ENCODE measurements around the gene CPEB4.

GRCh38 chr5:172832529-172833073 lies 1.4 kb upstream of the ERGIC1 start:
- RRBS = no CpG with 5 or more reads among the region's 4 CpGs

DNA sequence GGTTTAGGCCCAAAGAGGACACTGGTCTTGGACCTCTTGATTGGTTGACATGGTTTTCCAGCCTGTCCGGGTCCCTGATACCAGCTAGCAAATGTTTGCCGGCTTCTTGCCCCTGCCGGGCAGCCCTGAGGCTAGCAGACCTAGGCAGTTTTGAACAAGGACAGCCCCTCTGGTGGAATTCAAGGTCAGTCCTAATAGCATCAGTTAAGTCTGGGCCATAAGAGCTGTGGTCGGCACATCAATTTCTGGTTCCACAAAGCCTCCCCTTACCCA lies 1.6 kb downstream of the ERGIC1 start:
- RRBS = no CpG with 5 or more reads among the region's 4 CpGs

DNA sequence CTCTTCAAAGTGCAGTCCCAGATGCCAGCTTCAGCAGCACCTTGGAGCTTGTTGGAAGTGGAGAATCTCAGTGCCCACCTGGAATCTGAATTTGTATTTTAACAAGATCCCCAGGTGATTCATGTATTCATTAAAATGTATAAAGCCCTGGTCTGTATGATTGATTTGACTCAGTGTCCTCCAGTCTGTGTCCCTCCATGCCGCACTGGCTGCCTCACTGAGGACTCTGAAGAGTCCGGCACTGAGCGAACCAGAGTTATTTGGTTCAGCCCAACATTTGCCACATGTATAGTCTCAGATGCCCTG lies 6.6 kb downstream of the ERGIC1 start:
- RRBS = no CpG with 5 or more reads among the region's 3 CpGs

- RRBS = no CpG with 5 or more reads among the region's 4 CpGs
Measured at GRCh38 chr5:172841033-172841462, 7.0 kb downstream of the ERGIC1 start.

- RRBS = no CpG with 5 or more reads among the region's 6 CpGs
Measured at GRCh38 chr5:172847823-172848828, 14.1 kb downstream of the ERGIC1 start.

GRCh38 chr5:172872627-172872874 lies 38.5 kb downstream of the ERGIC1 start:
- RRBS = no CpG with 5 or more reads among the region's 1 CpG

DNA sequence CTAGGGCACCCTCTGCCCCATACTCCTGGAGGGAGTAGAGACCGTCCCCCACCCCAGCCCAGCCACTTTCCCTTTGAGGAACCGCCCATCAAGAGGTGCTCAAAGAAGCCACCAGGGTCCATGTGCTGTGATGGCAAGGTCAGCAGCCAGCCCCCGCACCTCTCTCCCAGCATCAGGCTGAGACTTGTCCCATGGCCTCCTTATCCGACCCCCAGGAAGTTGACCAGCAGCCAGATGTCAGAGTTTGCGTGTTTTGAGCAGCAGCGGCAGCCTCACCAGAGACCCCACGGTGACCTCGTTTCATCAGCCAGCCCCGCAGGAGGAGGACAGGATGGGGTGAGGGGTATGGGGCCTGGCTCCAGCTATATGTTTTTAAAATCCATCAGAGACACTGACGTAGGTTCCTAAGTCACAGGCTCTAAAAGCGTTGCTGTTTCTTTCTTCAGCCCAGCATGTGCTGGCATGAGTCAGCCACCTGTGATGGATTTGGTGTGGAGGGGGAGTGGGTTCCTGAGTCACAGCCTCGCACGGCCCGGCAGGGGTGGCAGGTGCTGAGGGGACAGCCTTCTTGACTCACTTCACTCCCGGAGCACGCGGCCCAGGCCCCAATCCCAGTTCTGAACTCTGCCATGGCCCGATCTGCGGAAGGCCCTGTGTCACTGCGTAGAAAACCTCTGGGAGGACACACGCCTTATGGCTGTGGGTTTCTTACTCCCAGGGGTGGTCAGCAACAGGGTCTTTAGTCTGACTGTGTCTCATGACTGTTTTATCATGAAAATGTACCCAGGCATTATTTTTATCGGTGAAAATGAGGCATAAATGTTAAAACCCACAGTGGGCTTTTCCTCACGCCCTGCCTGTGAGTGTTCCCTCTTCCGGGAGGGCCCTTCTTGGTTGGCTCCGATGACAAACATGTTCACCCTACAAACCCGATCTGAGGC lies 38.8 kb upstream of the RPL26L1 start:
- RRBS = 77% methylated on average over 2 of the region's 26 CpGs

DNA sequence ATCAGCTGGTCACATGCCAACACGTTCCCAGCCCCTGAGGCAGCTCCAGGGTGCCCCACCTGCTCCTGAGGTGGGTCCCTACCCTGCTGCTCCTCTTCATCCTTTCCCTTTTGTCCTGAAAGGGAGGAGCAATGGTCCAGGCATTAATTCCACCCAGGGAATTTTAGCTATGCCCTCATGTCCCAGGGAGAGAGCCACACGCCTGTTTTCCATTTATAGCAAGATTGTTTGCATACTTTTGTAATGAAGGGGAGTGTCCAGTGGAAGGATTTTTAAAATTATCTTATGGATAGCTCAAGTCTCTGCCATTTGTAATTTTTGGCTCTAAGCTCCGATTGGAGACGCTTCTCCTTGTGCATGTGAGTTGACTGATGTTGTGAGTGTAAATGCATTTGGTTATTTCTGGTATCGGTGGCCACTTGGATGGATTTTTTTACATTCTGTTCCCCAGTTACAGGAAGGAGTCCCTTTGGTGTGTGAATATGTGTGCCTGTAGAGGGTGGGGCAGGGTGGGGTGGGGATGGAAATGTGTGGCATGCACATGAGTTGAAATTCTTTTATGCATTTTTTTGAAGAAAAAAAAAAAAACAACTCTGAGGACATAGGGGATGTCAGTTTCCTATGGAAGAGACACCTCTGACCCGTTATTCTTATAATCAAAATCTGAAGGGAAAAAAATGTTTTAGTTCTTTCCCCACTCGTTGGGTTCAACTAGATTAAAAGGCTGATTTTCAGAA lies 7.1 kb upstream of the RPL26L1 start:
- RRBS = no CpG with 5 or more reads among the region's 7 CpGs

DNA sequence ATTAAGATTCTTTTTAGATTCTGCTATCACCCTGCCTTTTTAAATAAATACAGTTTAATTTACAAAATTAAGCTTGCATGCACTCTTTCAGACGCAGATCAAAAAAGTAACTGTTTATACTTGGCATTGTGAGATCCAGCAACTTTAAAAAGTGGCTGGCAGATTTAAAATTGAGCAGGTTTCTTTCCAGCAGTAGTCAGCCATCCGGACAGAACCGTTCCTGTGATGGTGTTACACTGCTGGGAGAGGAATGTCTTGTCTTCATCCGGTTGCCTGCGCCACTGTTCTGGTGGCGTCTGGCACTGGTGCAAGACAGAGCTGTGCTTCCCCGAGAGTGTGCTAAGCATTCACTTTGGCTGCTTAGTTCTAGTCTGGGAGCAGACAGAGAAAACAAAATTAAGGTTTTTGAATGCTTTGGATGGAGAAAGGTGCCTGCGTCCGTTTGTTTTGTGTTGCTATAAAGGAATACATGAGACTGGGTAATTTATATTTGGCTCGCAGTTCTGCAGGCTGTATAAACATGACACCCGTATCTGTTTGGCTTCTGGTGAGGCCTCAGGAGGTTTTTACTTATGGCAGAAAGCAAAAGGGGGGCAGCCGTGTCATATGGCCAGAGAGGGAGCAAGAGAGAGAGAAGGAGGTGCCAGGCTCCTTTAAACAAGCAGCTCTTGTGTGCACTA lies 35.5 kb upstream of the CREBRF start:
- RRBS = no CpG with 5 or more reads among the region's 12 CpGs

GRCh38 chr5:173292203-173292877 lies 35.9 kb downstream of the STC2 start:
- RRBS = no CpG with 5 or more reads among the region's 6 CpGs

DNA sequence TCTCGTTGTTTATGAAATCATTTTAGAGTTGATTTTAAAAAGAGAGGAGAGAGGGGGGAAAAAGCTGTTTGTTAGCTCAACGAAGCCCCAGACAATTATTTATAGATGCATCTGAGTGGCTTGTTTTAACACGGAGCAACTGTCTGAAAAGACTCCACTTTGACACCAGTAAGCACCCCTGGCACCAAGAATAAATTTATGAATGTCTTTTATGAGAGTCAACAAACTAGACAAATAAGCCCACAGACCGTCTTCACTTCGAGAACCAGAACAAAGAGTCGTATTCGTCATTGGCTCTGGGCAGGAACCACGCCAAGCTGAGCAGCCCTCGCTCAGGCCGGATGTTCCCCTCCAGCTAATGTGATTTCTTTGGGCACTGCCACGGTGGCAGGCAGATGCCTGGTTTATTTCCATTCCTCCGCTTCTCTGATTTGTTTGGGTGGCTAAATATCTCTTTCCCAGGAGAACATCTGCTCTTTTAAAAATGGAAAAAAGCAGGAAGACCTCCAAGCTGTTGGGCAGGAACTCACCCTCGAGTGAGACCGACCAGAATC lies 91.9 kb upstream of the STC2 start:
- RRBS = no CpG with 5 or more reads among the region's 14 CpGs

GRCh38 chr5:173496037-173496635 lies 120.3 kb downstream of the BOD1 start:
- RRBS = no CpG with 5 or more reads among the region's 6 CpGs

- RRBS = no CpG with 5 or more reads among the region's 6 CpGs
Measured at GRCh38 chr5:173607916-173608454, 8.5 kb downstream of the BOD1 start.

- RRBS = no CpG with 5 or more reads among the region's 20 CpGs
Measured at GRCh38 chr5:173733826-173734558, 117.5 kb upstream of the BOD1 start.

DNA sequence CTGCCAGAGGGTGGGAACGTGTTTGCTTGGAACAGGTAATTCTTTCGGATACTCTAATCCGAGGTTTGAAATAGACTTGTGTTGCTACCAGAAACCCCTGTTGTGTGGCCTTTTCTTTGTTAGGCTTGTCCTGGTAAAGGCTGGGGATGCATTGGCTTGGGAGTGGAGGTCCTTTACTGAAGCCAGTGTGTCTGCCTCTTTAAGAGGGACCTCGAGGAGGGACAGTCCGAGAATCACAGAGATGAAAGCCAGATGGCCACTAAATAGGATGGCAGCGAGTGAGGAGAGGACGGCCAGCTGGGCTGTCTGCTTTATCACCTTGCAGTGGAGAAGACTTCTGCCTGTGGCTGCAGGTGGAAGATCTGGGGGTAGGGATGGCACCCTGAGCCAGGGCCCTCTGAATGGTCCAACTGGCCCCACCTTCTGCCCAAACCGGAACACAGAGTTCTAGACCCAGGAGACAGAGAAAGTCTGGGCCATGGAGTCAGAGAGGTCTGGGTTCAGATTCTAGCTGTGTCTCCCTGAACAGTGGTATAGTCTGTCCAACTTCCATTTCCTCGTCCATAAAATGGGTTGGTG lies 130.3 kb upstream of the CPEB4 start:
- RRBS = no CpG with 5 or more reads among the region's 9 CpGs

GRCh38 chr5:173795394-173796065 lies 92.6 kb upstream of the CPEB4 start:
- RRBS = no CpG with 5 or more reads among the region's 2 CpGs

DNA sequence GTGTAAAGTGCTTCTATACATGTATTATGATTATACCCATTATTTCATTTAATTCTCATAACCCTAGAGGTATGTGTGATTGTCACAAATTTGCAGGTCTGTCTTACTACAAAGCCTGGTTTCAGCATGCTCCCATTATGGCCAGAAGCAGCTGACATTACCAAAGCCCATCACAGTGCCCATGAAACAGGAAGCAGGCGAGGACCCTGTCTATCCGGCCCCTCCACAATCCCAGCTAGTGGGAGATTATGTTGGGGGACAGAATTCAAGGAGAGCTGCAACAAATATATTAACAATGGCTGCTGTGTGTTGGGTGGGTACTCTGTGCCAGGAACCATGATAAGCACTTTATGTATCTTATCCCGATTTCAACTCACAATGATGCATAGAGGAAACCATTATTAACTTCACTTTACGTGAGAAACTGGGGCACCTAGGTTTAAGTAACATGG lies 22.5 kb upstream of the CPEB4 start:
- RRBS = no CpG with 5 or more reads among the region's 4 CpGs

GRCh38 chr5:173878114-173878626 lies 10.0 kb upstream of the CPEB4 start:
- RRBS = no CpG with 5 or more reads among the region's 5 CpGs

DNA sequence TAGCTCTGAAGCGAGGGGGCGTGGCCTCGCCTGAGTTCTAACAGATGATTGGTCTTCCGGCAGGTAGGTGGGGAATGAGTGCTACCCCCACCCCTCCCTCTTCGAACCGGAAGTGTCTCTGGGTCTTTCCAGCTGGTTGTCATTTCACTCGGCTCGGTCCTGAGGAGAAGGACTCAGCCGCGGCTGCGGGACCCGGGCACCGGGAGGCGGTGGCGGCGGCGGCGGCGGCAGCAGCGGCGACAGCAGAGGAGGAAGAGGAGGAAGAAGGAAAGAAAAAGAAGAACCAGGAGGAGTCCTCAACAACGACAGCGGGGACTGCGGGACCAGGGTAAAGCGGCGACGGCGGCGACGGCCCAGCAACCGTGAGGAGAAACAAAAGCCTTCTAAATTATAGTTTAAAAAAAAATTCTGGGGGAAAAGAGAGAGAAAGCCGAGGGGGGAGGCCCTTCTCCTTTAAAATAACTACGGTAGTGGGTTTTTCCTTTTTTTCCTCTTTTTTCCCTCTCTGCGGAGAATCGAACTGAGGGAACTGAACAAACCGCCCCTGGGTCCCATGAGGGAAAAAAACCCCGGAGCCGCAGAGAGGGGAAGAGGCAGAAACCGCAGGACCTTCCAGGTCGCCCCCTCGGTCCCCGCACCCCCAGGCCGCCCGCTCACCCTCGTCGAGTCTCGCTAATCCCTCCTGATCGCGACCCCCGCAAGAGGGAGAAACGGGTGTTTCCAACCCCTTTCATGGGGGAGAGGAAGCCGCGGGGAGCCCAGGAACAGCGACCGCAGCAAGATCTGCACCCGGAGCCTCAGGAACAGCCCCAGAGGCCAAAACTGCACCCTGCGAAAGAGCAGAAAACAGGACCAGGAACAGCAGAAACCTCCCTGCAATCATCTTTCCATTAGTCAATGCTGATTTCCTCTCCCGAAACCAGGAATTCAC lies at the start of gene CPEB4:
Gene CPEB4 (plus strand): TSS at position 147 of the 931 bp plus-strand sequence.
- RRBS = 3% methylated on average over 7 of the region's 58 CpGs

- RRBS = no CpG with 5 or more reads among the region's 12 CpGs
Measured at GRCh38 chr5:173890491-173891204, 2.5 kb downstream of the CPEB4 start.

All from HL-60 (cell line).